ENCODE measurements around the genes C1orf54, ADAMTSL4 and GOLPH3L.

DNA sequence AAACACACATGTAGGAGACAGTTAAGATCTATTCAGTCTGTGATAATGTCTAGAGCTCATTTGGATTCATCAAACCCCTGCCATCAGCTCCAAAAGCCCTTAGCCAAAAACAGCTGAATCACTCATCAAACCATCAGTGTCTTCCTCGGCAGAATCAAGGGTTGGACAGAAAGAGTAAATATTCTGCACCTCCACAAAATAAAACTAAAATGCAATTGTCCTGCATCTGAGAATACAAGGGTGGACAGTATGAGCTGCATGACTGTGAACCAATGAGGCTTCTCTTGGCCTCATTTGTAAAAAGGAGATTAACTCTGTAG, 2.0 kb downstream of the H2BC21 start:
- PRO-cap, result no peak

GRCh38 chr1:149956050-149957207, 19.8 kb upstream of the MTMR11 start:
- PRO-cap, result no peak

- PRO-cap, result no peak
Measured at GRCh38 chr1:149995569-149996422, 14.7 kb downstream of the OTUD7B start.

DNA sequence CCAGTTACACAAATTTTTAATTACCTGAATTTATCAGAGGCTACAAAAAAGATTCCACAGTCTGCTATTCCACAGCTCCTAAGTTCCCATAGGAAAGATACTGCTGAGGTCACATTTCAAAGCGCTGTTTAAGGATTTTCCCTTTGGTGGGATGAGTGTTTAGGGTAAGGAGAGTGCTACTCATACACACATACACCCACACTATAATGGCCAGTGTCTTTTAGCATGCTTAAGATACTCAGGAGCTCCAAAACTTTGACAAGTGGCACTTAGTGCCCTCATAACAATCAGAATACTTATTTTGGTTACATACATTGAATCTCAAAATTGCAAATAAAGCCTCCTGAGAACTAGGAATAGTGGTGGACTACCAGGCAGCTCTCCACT, 2.8 kb downstream of the OTUD7B start:
- PRO-cap, result no peak

DNA sequence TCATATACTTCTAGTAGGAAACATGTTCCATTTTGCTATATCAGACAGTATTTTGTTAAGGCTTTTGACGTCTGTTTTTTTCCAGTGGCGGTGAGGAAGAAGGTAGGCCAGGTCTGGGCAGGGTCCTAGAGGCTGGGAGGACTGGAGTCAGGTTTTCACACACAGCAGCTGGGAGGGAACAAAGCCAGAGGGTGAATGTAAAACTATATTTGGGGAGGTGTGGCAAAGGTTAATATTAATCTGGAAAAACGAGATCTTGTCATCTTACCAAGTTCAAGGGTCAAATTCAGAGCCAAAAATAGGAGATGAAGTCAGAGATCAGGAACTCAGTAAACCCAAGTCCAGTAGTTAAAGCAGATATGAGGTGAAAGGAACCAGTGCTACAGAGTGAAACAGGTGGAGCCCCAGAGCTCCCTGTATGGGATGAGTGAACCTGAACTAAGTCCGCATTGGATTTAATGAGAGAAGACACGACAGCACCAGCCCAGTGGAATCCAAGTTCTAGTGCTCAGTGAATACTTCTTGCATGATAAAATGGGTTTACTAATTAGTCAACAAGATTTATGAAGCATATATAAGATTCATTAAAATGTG, 10.8 kb upstream of the OTUD7B start:
- PRO-cap, result no peak

- PRO-cap, result no peak
Measured at GRCh38 chr1:150164631-150165313, 15.1 kb downstream of the PLEKHO1 start.

GRCh38 chr1:150259171-150259631, 1.6 kb downstream of the CA14 start:
- PRO-cap, result no peak

DNA sequence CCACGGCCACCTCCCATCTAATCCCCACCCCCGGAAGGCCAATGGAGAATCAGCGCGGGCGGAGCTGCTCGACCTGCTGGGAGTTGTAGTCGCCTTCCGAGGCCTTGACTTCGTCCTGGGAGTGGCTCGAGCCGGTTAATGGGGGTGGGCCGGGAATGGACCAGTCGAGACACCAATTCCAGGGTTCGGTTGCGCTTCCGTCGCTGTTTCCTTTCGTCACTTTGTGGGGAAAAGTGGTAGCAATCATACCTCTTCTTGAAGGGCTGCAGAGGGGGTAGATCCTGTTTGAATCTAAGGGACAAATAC, 176 bp upstream of the APH1A start:
- PRO-cap, result bidirectional peak, plus-strand start at position 41 of the sequence, minus-strand start outside the sequence

GRCh38 chr1:150272532-150273017, at the start of gene C1orf54:
Gene C1orf54, plus strand, starts transcription at chr1:150272790.
- PRO-cap, result no peak

DNA sequence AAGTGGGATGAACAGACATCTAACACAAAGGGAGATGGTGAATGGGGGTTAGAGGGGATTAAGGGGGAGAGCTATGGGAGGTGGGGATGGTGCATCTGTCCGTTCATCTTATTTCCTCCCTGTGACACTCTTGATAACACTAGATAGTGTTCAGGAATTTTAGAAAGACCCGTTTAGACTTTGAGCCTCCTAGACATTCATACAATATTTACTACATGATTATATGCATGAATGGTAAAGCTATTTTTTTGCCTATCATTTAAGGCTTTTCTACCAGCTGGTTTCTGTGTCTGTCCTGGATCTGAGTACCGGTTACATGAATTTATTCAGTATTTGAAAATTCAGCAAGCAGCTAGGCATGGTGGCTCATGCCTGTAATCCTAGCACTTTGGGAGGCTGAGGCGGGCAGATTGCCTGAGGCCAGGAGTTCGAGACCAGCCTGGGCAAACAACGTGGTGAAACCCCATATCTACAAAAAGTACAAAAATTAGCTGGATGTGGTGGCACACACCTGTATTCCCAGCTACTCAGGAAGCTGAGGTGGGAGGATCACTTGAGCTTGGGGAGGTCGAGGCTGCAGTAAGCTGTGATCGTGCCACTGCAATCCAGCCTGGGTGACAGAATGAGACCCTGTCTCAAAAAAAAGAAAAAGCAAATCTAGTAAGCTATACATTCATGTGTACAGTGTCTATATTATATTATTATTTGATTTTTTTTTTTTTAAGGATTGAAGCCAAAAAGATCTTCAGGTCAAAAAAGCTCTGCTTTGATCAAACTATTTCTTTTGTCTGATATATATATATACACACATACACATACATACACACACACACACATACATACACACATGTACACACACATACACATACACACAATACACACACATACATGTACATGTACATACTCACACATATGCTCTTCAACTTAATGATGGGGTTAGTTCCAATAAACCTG, 17.2 kb upstream of the RPRD2 start:
- PRO-cap, result no peak

DNA sequence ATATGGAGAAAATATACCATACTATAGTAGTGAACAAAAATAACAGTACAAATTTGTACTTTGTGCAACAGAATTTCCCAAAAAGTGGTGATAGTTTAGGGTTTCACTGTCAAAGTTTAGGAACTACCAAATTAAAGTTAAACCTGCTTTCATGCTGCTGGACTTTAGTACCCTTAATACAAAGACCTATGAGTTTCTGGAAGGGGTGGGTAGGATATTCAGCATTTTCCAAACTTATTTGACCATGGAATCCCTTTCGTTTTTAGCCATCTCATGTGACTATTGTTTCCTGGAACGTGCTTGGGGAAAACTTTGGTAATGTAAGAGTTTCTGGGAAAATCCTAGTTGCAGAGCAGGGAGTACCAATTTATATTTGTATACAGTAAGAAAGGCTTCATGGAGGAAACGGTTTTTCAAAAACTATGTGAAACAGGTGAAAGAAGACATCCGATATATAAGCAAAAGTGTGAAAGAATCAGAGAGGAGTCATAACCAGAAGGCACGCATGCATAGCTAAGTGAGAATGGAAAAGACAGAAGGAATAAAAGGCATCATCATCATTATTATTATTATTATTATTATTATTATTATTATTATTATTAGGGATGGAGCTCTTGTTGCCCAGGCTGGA, 20.1 kb downstream of the RPRD2 start:
- PRO-cap, result no peak

GRCh38 chr1:150444226-150444572, 43.0 kb upstream of the TARS2 start:
- PRO-cap, result no peak

DNA sequence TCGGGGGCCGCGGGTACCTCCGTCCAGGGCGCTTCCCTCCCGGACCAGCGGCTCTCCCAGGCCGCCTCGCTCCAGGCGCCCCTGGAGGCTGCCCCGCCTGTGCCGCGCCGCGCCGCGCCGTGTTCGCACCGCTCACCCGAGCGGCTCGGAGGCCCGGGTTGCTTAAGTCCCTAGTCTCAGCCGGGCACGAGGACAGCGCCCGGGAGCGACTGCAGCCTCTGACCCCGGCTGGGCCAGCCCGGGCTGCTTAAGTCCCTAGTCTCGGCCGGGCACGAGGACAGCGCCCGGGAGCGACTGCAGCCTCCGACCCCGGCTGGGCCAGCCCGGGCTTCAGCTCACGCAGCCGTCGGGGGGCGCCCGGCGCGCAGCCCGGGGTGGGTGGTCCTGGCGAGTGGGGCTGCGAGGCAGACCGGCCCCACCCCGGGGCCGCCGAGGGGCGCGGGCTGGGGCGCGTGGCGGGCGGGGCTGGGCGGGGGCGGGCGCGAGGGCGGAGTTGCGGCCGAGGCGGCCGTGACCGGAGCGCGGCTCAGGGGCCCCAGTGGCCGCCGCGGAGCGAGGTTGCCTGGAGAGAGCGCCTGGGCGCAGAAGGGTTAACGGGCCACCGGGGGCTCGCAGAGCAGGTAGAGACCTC, at the start of gene ADAMTSL4:
Gene ADAMTSL4 (plus strand): TSS at position 529 of the 631 bp plus-strand sequence.
- PRO-cap, result no peak

- PRO-cap, result no peak
Measured at GRCh38 chr1:150551624-150552999, 2.9 kb downstream of the ADAMTSL4 start.

DNA sequence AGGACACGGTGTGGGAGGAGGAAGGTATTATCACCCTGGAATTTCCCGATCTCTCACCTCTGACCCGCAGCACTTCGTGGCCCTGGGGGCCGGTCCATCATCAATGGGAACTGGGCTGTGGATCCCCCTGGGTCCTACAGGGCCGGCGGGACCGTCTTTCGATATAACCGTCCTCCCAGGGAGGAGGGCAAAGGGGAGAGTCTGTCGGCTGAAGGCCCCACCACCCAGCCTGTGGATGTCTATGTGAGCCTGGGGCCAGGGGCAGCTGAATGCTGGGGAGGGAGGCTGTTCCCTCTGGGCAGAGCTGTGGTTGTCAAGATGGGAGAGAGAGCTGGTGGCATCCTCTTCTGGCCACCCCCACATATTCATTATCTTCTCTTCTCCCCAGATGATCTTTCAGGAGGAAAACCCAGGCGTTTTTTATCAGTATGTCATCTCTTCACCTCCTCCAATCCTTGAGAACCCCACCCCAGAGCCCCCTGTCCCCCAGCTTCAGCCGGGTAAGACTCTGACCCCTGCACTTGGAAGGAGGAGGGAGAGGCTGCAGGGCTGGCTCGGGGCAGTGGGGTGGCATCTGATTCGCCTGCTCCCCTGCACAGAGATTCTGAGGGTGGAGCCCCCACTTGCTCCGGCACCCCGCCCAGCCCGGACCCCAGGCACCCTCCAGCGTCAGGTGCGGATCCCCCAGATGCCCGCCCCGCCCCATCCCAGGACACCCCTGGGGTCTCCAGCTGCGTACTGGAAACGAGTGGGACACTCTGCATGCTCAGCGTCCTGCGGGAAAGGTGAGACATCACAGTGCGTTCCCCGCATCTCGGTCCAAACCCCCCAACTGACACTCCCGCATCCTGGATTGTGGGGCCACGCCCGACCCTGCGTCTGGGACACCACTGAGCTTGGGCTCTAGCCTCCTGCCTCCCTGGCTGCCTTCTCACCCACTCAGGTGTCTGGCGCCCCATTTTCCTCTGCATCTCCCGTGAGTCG, 7.6 kb downstream of the ADAMTSL4 start:
- PRO-cap, result no peak

GRCh38 chr1:150559620-150560416, 10.6 kb downstream of the ADAMTSL4 start:
- PRO-cap, result no peak

GRCh38 chr1:150574247-150574869, 5.1 kb downstream of the MCL1 start:
- PRO-cap, result no peak

GRCh38 chr1:150578011-150578821, 1.2 kb downstream of the MCL1 start:
- PRO-cap, result bidirectional peak, plus-strand start at chr1:150578197, minus-strand start at chr1:150578099

- PRO-cap, result no peak
Measured at GRCh38 chr1:150635016-150635759, 5.8 kb upstream of the ENSA start.

DNA sequence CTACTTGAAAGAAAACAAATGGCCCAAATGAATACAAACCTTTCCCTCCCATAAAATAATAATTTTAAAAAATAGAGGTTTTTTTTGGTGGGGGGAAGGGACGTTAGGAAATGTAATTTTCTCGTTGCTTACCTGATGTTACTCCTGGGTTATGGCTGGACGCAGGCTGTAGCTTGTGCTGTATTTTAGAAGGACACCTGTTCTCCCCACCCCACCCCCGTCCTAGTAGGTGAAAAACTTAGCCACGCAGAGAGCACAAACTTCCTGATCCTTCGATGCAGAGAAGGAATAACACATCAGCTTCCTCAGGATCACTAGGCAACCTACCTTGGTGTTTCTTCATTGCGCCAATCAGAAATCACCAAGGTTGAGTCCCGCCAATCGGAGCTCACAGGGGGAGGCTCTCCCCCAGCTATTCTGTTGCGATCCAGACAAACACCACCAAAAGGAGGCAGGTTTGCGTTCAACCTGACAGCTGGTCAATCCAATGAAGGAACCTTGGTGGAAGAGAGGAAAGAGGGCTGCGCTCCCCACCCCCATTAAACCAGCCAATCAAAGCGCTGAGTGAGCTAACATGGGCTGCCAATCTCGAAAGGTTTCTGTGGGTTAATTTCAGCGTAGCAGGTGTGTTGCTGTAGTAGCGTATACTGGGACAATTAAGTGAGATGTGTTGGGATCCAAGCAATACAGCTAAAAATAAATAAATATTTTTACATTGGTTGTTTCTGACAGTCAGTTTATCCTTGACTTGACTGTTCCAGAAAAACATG, at the start of gene GOLPH3L:
Gene GOLPH3L (minus strand): TSS at position 295 of the 770 bp plus-strand sequence.
- PRO-cap, result bidirectional peak, plus-strand start at position 618 of the sequence, minus-strand start at position 325 of the sequence

All from natural killer cell (primary cell).